Fibroblast of the aortic adventitia (primary cell): ENCODE measurements around a stretch of chr5.

DNA sequence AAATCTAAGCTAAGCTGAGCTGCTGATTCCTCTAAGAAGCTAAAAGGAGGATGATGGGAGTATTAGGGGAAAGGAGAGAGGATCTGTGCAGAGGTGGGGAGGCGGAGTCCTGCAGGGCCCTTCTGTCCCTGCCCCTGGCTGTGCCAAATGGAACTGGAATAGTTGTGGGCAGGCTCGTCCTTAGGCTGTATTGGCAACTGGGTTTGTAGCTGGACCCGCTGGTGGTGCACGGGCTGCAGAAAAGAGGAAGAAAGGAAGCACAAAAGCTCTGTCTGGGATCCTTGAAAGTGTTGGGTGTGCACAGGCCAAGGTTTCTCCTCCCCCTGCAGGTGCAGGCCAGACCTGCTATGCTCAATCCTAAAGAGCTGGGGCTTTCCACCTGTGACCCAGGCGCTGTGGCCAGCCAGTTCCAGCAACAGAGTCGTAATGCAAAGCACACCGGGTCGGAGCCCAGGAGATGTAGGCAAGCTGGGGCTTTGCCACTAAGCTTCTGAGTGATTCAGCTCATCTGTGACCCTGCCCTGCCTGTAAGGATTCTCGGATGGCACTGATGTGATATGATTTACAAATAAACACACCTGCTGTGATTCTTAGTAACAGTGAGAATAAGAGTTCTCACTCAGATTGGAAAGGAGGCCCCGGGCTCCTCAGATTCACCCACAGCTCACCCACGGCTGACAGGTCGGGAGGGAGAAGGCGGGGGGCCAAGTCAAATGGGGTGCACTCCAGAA is 9.7 kb downstream of the CLTB start:
- CAGE, long polyA plus RNA: no peak

GRCh38 chr5:176427979-176428450 is 11.7 kb upstream of the CLTB start:
- CAGE, long polyA plus RNA: no peak

- CAGE, long polyA plus RNA: no peak
Observed at GRCh38 chr5:176453338-176453836, 5.2 kb downstream of the FAF2 start.

DNA sequence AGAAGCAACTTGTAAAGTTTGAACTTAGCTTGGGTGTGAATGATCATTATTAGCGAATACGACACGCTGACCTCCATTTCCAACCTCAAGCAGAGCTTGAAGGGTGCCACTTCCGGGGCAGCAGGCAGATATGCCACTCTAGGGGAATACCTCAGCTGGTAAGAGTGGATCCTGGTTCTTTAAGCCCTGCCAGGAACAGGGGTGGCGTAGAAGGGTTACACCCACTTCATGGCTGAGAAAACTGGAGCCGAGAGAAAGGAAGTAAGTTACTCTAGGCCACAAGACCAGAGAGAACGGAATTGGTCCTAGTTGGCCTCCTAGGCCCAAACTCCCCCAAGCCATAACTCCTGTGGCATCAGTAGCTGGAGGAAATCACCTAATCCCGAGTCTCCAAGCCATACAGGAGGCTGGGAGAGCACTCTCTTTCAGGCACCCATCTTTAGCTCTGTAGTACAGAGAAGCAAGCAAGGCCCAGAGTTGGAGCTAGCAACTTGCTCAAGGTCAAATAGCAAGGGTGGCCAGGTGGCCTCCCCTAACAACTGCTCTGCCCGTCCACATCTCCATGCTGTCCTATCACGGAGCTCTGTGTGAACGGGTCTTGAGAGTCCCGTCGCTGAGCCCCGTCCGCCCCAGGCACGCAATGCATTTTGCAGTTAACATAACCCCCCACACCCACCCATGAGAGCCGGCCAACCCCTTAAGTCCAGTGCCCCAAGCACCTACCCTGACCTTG is 1.8 kb downstream of the RNF44 start:
- CAGE, long polyA plus RNA: no peak

DNA sequence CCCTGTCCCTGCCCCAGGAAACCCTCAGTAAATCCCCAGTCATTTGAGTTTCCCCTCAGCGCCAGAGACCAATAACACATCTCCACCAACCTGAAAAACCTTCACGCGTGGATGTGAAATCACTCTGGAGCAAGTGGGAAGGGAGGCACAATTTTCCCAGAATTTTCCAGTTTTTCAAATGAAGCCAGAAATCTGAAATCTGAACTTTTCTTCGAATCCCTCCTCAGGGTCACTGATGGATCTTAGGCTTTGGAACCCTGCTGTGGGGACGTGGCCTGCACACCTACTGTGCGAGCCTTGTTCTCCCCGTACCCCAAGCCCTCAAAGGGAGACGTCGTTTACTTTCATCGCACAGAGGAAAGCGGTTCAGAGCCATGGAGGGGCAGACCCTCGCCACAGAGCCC is 3.5 kb upstream of the RNF44 start:
- CAGE, long polyA plus RNA: no peak

DNA sequence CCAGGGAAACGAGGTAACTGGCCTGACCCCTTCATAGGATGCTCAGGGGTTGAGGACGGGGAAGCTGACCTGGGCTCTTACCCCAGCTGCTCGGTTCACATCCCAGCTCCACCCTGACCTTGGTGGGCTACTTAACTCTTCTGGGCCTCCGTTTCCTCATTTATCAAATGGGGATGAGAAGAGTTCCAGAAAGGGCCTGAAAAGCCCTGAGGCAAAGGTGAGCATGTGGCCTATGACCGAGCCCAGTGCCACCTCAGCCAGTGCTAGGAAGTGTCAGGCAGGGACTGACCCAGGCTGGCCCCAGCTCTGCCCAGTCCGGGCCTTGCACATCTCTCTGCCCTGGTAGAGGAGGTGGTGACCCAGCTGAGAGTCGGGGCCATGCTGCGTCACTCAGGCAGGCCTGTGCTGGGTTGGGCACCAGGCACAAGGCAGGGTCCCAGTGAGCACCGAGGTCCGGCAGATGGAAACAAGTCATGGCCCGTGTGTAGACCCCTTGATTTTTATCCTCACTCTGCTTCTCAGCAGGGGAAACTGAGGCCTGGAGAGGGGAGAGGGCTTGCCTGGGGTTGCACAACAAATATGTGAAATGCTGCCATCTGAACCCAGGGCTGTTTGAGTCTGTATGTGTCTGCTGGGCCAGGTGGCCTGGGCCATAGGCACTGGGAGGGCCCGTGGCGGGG is 703 bp downstream of the CDHR2 start:
- CAGE, long polyA plus RNA: no peak

DNA sequence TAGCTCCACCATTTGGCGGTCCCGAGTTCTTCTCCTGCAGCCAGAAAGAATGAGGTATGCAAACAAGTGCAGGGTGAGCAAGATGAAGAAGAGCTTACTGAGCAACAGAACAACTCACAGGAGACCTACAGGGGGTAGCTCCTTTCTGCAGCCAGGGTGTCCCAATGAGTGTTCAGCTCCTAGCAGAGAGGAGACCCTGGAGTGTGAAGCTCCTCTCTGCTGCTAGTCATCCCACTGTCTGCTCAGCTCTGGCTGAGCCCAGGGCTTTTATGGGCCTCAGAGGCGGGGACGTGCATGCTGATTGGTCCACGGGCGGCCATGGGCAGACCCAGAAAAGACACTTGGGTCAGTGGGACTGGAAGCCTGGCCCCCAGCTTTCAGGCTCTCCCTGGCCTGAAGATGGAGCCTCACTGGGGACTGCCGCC is 40.5 kb downstream of the TSPAN17 start:
- CAGE, long polyA plus RNA: no peak

- CAGE, long polyA plus RNA: no peak
Observed at GRCh38 chr5:177209520-177210012, 76.0 kb downstream of the NSD1 start.

- CAGE, long polyA plus RNA: no peak
Observed at GRCh38 chr5:177306820-177307318, 3.3 kb downstream of the PRELID1 start.

- CAGE, long polyA plus RNA: no peak
Observed at GRCh38 chr5:177450828-177451304, 4.3 kb downstream of the PRR7 start.

- CAGE, long polyA plus RNA: no peak
Observed at GRCh38 chr5:177452712-177452980, 6.0 kb downstream of the PRR7 start.

GRCh38 chr5:177483177-177483850 is 9.9 kb upstream of the DBN1 start:
- CAGE, long polyA plus RNA: no peak

- CAGE, long polyA plus RNA: no peak
Observed at GRCh38 chr5:177484525-177485129, 11.2 kb upstream of the DBN1 start.

- CAGE, long polyA plus RNA: no peak
Observed at GRCh38 chr5:177491302-177491883, 6.0 kb downstream of the PDLIM7 start.

DNA sequence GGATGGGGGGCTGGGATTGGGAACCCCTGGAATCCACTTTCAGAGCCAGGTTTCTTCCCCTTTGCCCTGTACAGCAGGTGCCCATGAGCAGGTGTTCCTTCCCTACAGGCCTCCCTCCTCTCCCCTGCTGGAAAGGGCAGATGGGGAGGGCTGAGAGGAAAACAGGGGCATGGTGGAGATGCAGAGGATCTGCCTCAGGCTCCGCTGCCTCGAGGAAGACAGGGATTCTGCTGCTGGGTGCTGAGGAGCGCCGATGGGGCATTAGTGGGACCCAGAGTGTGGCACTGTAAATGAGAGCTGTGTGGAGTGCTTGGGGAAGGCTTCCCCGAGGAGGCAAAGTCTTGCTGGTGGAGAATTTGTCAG is 12.1 kb downstream of the B4GALT7 start:
- CAGE, long polyA plus RNA: no peak

DNA sequence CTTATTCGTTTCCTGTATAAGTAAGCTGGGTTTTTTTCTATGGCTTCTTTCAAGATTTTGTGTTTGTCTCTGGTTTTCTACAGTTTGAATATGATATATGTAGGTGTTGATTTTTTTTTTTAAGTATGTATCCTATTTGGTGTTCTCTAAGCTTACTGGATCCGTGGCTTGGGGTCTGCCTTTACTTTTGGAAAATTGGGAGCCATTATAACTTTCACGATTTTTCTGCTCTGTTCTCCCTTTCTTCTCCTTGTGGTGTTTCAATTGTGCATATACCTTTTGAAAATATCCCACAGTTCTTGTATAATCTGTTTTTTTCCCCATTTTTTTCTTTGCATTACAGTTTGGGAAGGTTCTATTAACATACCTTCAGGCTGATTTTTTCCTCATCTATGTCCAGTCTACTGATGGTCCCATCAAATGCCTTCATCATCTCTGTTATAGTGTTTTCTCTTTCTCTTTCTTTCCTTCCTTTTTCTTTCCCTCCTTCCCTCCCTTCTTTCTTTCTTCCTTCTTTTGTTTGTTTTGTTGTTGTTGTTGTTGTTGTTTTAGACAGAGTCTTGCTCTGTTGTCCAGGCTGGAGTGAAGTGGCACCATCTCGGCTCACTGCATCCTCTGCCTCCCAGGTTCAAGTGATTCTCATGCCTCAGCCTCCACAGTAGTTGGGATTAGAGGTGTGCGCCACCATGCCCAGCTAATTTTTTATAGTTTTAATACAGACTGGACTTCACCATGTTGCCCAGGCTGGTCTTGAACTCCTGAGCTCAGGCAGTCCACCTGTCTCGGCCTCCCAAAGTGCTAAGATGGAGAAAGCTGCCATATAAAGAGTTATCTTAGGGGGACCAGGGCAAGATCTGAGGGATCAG is 17.9 kb downstream of the B4GALT7 start:
- CAGE, long polyA plus RNA: no peak

GRCh38 chr5:177809321-177809773 is 186.7 kb downstream of the PROP1 start:
- CAGE, long polyA plus RNA: no peak

- CAGE, long polyA plus RNA: no peak
Observed at GRCh38 chr5:178046640-178047183, 50.7 kb upstream of the PROP1 start.

DNA sequence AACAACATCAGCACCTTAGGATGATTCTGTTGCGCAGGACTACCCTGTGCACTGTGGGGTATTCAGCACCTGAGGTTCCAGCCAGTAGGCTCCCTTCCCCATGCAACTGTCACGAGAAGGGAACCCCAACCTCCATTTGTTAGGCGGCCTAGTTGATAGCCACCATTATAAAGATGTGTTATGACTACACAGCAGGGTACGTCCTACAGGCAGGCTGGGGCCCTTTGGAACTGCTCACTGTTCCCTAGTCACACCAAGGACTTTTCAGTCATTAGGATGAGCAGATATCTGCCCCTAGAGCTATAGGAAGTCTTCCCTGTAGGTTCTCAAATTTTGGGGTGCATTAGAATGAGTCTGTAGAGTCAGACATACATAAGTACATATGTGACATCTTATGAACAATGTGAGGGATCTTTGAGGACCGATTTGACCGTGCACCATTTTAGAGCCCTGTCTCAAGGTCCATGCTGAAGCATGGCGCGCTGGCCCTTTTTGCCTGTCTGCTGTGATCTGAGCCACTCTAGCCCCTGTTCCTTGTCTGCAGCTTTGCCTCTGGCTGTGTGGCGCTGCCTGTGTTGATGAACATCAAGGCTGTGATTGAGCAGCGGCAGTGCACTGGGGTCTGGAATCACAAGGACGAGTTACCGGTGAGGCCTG is 6.6 kb downstream of the NHP2 start:
- CAGE, long polyA plus RNA: no peak

DNA sequence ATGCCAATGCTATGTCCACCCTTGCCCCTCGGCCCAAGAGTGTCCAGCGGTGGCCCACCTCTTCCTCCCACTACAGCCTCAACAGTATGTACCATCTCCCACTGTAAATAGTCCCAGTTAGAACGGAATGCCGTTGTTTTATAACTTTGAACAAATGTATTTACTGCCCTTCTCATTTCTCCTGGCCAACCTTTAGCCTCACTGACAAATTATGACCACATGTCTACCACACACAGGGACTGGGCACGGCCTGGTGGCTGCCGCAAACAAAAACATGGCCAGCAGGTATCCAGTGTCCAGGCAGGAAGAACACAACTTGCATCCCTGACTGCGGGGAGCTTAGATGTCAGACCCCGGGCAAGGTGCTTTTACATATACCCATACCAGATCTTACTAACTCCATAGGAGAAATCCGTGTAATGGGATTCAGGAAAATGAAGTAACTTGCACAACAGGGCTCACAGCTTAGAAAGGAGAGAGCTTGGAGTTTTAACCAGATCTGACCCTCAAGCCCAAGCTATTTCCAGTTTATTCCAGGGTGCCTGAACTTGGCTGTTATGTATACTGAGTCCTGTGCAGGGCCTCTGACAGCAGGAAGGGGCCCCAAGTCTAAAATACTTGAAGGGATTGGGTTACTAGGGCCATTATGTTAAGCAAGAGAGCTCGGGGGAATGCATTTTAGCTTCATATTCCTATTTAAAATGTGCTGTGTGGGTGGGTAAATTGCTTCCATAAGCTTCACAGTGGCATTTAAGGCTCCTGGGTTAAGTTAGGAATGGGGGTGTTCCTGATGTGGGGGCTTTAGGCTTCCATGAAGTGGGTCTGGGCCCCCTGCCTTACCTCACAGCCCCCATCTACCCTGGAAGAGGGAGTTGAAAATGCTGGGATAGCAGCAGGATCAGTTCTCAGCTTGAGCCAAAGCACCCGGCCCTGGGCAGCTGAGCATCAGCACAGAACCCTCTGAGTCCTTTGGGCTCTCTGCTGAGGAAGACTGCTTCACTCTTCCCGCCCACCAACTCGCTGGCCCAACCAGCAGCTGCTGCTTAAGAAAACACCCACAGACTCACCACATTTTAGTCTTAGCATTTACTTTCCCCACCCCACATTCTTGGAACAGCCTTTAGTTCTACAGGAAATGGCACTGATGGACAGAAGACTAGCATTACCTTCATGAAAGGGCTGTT is 4.9 kb downstream of the NHP2 start:
- CAGE, long polyA plus RNA: no peak